ENCODE data around the genes BANK1 and NPNT.

GRCh38 chr4:101025247-101026072 is 321.9 kb downstream of the PPP3CA start:
- PRO-cap, 7 experiments = no peak in any of the 7 experiments

DNA sequence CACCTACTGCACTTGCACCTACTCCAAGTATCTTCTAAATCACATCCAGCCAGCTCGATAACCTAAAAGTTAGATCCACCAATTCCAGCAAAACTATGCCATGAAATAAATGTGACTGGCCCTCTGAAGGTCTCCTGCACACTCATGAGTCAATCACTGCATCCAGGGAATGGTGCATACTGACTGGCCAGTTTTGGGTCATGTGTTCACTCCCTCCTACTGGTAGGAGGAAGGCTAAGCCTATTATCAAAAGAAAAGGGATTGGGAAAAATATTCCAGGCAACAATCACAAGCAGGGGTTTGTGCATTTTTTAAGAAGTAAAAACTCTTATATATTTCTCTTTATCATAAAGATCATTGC is 222.0 kb downstream of the PPP3CA start:
- PRO-cap, 7 experiments = no peak in any of the 7 experiments

DNA sequence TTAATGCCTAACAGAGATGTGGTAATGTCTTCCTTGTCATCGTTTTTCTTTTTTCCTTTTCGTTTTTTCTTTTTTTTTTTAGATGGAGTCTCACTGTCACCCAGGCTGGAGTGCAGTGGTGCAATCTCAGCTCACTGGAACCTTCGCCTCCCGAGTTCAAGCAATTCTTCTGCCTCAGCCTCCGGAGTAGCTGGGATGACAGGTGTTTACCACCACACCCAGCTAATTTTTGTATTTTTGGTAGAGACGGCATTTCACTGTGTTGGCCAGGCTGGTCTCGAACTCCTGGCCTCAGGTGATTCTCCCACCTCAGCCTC is 100.3 kb downstream of the PPP3CA start:
- PRO-cap, 7 experiments = no peak in any of the 7 experiments

- PRO-cap, 7 experiments = no peak in any of the 7 experiments
Observed at GRCh38 chr4:101790374-101791311, at the start of gene BANK1. Gene BANK1 (plus strand): TSS chr4:101790730.

- PRO-cap, 7 experiments = no peak in any of the 7 experiments
Observed at GRCh38 chr4:102558378-102559604, 57.6 kb downstream of the NFKB1 start.

DNA sequence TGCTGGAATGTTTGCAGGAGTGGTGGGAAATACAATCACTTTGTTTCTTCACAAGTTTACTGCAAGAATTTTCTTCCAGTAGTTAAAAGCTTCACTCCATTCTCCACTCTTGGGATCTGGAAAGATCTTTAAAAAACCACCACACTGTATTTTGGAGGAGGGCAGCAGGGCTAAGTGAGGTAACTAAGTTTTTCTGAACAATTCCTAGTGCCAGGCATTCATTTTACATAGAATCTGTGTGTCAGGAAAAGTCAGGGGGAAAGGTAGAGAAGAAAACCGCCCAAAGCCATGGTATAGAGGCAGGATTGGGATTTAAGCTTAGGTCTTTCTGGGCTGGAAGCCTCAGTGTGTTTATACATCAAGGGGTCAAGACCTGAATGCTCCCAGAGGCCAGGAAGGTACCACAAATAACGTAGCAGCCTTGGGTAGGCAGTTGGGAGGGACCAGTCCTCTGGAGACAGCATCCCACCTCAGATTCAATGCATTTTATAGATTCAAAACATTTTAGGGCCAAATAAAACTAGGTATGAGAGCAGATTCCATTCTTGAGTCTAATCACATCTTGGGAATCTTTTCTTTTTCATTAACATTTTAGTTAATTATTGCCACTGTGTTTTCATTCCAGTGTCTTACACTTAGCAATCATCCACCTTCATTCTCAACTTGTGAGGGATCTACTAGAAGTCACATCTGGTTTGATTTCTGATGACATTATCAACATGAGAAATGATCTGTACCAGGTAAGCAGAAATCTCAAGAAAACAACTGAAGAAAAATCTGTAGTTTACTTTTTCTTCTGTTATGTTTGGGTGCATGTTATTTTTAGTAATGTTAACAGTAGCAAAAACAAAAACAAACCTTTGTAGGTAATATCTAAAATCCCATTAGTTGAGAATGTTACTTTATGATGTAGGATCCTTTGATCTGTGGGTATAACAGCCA is 99.4 kb downstream of the NFKB1 start:
- PRO-cap, 7 experiments = no peak in any of the 7 experiments

- PRO-cap, 7 experiments = no peak in any of the 7 experiments
Observed at GRCh38 chr4:102793753-102794449, 33.1 kb upstream of the MANBA start.

DNA sequence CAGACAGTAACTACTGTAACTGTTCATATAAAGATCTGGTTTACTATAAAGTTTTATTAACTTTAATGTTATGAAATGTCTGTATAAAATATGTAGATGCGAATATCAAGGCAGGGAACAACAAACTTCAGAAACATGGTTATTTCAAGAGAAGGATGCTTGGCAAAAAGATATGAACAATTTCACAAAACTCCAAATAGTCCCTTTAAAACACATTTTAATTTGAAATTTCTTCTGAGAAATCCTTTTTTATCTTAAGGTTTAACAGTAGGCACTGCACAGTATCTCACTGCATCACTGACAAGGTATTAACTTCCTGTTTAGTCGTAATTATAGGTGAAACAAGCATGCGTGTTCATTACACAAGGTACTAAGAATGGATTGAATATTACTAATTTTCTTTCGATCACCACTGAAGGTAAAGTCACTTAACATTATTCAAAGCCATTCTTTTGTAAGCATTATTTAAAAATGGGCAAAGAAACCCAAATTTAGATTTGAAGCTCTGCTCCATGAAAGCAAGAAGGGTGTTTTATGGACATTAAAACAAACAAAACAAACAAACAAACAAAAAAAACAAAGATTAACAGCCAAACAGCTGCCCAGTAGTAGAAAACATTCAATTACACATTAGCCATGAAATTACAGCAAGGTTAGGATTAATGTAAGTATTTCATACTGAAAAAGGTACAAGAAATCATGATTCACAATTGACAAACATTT is 7.0 kb downstream of the UBE2D3 start:
- PRO-cap, 7 experiments = peak in 4 of 7 experiments; most common plus-strand start position 324 of the sequence (in 1); most common minus-strand start position 302 of the sequence (in 4)

DNA sequence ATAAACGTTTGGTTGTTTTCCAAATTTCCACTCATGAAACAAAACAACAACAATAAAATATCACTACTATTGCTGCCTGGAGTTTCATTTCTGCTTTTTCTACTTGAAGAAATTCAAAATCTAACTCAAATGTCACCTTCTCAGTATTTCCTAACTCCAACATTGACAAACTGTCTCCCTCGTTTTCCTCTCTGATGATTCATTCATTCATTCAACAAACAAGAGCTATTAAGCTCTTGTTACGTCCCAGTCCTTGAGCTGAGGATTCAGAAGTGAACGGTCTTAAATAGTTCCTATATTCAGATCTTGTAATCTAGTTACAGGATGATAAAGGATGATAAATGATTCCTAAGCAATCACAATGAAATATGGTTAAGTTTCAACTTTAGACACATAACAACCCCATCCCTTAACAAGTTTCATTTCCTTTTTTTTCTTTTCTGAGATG is 1.8 kb downstream of the SLC9B2 start:
- PRO-cap, 7 experiments = no peak in any of the 7 experiments

- PRO-cap, 7 experiments = no peak in any of the 7 experiments
Observed at GRCh38 chr4:103151102-103151493, 47.0 kb downstream of the CENPE start.

GRCh38 chr4:104907004-104907809 is 239.5 kb upstream of the TET2 start:
- PRO-cap, 7 experiments = no peak in any of the 7 experiments

DNA sequence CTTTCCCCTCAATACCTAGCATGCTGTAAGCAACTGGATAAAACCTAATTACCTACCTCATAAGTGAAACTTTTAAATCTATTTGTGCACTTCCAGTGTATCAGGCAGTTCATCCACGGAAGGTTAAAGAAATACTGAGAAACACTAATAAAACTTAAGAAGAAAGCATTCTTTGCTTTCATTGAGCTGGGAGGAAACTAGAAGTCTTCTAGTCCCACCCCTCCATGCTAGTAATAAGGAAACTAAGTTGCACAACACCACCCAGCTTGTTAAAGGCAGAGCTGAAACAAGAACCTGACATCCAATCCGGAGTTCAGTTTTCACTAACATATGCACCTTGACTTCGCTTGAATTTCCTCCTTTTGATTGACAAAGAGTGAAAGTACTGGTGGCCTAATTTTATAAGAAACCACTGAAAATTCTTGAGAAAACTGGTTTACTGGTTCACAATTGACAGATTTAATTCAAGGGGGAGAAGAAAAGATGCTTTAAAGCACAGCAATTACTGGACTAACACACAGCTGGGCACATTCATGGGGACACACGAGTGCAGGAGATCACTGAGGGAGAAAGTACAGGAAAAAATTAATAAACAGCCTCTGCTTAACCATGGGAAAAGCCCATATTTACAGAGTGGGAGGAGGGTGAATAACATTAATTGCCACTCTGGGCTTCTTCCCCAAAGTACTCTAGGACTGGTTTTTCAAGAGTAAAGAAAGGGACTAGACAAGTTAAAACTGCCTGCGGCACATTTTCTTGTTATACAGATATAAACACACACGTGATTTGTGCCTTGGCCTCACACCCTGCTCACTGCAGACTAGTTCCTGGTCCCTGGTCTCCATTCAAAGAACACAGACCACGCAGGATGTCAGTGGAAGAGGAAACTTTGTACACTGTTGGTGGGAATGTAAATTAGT is 179.9 kb upstream of the TET2 start:
- PRO-cap, 7 experiments = no peak in any of the 7 experiments

DNA sequence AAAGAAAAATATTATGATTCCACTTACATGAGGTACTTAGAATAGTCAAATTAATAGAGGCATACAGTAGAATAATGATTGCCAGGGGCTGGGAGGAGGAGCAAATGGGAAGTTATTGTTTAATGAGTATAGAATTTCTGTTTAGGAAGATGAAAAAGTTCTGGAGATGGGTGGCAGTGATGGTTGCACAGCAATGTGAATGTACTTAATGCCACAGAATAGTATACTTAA is 41.5 kb downstream of the TET2 start:
- PRO-cap, 7 experiments = no peak in any of the 7 experiments

- PRO-cap, 7 experiments = no peak in any of the 7 experiments
Observed at GRCh38 chr4:105719149-105719598, 10.6 kb downstream of the GSTCD start.

GRCh38 chr4:105765924-105766522 is 57.4 kb downstream of the GSTCD start:
- PRO-cap, 7 experiments = no peak in any of the 7 experiments

DNA sequence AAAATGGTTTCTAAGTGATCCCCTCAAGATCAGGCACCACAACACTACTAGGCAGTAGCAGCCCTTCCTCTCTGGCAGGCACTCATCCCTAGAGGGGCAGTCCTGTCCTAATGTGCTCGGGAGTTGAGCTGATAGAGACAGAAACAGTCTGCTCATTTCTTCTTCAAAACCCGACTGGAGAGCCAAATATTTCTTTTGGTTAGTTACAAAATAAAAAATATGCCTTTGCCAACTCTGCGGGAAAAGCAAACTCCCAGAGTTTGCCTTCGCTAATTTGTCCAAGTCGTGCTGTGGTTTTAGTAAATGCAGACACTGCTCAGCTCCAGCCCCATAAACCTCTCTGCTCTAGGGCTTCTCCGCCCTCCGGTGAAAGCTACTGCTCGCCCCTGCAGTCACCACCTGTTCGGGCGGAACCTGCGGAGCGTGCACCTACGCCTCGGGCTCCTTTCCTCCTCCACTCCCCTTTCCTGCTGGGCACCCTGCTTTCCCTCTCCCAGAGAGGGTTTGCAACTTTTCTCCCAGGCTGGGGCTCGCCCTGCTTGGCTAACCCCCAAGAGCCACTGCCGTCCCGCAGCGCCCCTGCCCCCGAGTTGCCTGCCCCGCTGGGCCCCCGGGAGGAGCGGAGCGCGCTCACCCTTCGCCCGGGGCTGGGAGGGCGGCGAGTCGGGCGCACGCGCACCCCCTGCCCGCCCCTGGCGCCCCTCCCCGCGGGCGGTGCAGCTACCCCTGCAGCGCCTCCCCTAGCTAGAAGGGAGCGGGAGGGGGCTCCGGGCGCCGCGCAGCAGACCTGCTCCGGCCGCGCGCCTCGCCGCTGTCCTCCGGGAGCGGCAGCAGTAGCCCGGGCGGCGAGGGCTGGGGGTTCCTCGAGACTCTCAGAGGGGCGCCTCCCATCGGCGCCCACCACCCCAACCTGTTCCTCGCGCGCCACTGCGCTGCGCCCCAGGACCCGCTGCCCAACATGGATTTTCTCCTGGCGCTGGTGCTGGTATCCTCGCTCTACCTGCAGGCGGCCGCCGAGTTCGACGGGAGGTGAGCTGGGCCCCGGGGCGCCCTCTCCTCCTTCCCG is at the start of gene NPNT:
Gene NPNT (plus strand): TSS at position 777 of the 1,066 bp plus-strand sequence.
- PRO-cap, 7 experiments = no peak in any of the 7 experiments

DNA sequence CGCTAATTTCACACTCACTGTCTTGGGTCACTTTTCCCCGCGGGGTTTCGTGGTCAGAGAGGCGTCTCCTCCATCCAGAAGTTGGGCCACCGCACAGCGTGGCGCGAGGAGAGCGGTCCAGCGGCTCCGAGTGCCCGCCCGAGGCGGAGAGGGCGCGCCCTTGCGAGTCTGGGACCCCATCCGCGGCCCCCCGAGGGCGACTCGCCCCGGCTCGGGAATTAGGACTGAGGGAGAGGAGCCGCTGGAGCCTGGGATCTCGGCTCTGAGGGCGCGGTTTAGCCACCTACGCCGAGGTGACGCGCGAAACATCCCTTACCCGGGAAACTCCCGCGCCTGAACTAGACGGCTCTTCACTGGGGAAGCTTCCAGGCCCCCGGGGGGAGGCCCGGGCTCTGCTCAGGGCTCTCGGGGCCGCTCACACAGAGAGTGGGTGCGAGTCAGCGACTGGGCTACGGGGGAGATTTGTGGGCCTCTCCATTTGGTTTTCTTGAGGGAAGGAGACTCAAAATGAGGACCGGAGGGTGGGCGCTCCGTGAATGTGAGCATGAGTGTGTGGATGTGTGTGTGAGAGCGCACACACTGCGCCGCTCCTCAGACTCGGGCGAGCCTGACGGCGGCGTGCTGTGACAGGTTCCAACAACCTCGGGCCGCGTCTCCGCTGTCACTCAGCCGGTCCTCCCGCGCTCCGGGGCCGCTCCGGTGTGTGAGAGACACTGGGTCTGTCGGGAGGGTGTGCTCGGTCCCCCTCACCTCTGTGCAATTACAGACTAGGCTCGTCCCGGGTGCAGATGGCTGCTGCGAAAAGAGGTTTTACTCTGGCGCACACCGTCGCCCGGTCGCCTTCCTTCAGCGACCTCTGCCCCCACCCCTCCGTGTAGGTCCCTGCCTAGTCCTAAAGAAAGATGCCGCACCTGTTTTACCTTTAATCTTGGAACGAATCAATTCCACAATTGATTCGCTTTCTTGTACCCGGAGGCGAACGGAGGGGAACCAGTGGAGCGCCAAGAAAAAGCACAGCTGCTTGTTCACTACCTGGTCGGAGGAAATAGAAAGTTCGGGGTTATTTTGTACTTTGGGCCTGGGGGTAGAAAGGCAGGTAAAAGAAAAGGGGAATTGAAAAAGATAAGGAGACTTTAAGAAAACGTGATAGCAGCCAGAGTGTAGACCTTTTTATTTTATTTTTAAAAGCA is 885 bp downstream of the NPNT start:
- PRO-cap, 7 experiments = no peak in any of the 7 experiments

DNA sequence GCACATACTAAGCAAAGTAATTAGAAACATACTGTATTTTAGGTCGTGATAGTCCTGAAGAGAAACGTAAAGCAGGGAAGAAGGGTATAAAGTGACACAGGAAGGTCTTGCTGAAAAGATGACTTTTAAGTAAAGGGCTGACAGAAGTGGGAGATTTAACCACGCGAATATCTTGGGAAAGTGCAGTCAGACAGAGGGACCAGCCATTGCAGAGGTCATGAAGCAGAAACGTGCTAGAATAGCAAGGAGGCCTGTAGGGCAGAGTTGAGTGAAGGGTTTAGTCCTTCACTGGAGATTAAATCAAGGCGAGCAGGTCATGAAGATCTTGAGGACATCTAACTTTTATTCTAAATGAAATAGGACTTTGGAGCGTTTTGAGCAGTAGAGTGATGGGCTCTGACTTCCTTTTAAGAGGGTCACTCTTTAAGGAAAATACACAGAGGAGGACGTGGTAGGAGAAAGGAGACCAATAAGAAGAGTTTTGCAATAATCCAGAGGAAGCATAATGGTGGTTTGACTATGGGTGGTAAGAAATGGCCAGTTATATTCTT is 775 bp downstream of the AIMP1 start:
- PRO-cap, 7 experiments = peak in 3 of 7 experiments; most common plus-strand start position 183 of the sequence (in 3); most common minus-strand start position 63 of the sequence (in 1)

- PRO-cap, 7 experiments = no peak in any of the 7 experiments
Observed at GRCh38 chr4:107646577-107646776, 73.6 kb downstream of the PAPSS1 start.

- PRO-cap, 7 experiments = peak in 5 of 7 experiments; most common plus-strand start chr4:108072714 (in 3); most common minus-strand start chr4:108072289 (in 2)
Observed at GRCh38 chr4:108072021-108072886, 82.6 kb downstream of the HADH start.

All from T-cell (primary cell).